NB4 (cell line): Measurements from ENCODE around the genes SAMD4A and OTX2.

DNA sequence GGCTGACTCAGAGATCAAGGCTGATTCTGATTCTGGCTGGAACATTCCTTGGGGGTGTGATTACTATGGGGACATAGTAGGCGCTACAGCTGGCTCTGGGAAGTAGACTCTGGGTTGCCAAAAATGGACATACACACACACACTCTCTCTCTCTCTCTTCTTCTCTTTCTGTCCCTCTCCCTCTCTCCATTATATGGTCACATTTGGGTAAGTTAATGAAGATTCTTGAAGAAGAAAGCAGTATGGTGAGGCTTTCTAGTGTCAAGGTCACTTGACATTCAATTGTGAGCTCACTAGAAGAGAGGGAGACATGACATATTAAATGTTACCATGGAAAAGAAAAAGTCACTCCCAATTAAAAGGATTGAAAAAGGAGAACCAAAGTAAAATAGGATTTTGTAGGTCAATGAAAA lies 174.7 kb upstream of the DDHD1 start:
- RRBS = no CpG with 5 or more reads among the region's 1 CpG

DNA sequence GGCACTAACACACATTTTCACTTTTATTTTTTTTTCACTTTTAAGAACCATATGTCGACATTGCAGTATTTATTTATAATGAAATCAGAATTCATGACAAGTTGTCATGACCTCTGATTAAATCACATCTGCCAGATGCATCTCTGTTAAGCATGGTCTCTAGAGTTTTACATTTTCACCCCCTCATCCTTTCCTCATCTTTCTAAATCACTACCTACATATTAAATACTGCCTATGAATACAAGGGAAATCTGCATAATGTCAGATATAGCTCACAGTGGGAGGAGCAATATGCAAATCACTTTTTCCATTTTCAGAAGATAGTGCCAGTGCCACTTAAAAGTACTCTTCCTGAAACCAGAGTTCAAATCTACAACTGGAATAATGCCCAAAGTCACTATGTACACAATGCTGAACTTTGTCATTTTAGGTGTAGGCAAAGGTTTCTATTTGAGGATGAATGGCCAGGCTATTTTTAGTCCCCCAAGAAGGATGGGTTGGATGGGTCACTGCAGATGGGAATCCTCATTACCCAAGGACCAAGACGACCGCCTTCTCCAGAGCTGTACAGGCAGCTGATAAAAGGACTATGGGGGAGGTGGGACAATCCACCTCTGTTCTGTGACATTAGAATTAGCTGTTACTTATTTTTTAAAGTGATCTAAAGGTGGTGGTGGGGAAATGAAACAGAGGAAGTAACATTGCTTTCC lies 5.7 kb downstream of the GMFB start:
- RRBS = no CpG with 5 or more reads among the region's 3 CpGs

DNA sequence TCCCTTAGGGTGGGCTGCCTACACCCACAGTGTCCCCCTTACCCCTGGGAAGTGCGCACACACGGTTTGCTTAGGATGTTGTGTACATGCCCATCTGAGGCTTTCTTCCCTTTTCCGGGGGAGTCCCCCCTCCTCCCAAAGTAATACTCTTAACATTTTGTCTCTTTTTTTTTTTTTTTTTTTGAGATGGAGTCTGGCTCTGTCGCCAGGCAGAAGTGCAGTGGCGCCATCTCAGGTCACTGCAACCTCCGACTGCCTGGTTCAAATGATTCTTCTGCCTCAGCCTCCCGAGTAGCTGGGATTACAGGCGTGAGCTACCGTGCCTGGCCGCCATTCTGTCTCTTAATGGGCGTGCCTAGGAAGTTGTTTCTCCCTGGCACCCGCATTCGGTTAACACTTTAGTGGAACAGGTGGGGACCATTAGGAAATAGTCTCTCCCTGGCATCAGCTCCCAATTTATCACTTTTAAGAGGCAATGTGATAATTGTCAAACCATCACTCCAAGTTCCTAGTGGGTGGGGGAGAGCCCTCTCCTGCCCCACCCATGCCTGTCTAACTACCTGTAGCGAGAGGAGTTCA lies 4.6 kb upstream of the GMFB start:
- RRBS = no CpG with 5 or more reads among the region's 14 CpGs

DNA sequence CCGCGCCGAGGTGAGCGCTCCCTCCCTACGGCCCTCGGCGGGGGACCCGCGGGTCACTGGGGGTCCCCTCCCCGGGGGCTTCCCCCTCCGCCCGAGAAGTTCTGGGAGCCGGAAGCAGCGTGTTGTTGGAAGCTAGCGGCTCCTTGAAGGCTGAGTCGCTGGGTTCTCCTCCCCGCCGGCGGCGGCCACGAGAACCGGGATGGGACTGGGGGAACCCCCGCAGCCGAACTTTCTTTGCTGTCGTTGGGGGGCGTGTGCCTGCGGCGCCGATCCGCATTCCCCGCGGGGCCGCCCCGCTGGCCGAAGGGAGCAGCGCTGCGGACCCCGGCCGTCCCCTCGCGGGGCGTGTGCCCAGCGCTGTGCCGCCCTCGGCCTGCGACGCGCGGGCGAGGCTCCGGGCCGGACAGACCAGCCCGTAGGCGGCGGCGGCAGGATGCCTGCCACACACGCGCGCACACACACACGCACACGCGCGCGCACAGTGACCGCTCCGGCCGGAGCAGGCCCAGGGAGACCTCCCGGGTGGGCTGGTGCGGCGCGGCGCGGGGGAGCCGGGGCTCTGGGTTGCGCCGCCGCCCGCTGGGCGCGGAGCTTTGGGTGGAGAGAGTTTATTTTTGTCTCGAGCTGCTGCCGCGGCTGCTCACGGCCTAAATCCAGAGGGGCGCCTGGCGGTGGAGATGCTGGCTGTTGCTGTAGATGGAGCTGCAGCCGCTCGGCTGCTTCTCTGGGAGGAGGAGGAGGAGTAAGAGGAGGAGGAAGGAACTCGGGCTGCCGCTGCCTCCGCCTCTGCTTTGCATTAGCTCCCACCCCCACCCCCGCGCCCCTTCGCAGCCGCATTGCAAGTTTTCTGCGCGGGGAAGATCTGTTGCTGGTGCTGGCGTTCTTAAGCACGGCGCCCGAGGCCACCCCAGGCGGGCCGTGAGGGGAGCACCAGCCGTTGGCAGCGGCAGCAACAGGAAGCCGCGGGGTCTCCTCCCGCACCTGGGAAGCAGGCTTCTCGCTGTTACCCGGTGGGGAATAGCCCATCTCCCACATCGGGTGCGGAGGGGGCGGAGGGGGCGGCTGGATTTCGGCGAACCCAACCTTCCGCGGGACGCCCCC lies at the start of gene SAMD4A:
Gene SAMD4A, plus strand, starts transcription at position 828 of the 1,101 bp plus-strand sequence.
- RRBS = 30% methylated on average over 35 of the region's 119 CpGs

- RRBS = no CpG with 5 or more reads among the region's 5 CpGs
Measured at GRCh38 chr14:54568432-54568686, 1.4 kb downstream of the SAMD4A start.

GRCh38 chr14:54669553-54670467 lies 102.9 kb downstream of the SAMD4A start:
- RRBS = no CpG with 5 or more reads among the region's 20 CpGs

- RRBS = no CpG with 5 or more reads among the region's 4 CpGs
Measured at GRCh38 chr14:55068304-55069425, 17.2 kb downstream of the MAPK1IP1L start.

GRCh38 chr14:55107484-55108559 lies 21.2 kb upstream of the LGALS3 start:
- RRBS = no CpG with 5 or more reads among the region's 22 CpGs

DNA sequence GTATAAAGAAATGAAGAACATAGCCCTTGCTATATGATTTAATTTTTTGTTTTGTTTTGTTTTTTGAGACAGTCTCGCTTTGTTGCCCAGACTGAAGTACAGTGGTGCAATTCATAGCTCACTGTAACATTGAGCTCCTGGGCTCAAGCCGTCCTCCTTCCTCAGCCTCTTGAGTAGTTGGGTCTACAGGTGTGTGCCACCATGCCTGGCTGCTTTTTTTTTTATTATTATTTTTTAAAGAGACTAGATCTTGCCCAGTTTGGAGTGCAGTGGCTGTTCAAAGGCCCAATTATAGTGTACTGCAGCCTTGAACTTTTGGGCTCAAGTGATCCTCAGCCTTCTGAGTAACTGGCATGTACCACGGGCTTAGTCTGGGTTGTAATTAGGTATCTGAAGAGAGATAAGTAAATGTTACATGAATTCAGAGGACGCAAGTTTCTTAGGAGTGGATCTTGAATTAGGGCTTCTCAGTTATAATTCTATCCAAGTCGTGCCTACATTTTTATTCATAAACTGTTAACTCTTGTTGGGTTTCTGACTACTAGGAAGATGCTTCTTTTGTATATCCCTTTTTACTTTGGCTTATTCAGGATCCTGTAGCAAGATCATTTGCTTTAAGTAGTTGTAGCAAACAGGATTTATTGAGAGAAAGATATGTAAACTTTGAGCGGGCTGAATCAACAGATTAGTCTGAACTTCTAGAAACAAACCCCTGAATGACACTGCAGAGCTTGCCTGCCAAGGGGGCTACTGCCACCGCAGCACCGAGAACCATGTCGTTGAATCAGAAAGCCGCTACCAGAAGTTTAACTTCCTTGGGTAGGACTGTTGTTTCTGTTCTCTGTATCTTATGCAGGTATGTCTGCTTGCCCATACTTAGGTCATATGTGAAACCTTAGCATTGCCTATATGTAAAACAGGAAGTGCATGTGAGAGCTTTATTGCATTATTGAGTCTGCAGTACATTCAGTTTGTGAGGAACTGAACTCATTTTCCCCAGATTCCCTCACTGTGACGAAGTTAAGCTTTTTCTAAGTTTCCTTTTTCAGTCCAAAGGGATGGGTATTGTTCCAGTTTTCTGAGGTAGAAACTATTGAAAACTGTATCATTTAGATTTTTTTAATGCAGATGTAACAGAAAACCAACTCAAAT lies 6.4 kb downstream of the FBXO34 start:
- RRBS = no CpG with 5 or more reads among the region's 11 CpGs

DNA sequence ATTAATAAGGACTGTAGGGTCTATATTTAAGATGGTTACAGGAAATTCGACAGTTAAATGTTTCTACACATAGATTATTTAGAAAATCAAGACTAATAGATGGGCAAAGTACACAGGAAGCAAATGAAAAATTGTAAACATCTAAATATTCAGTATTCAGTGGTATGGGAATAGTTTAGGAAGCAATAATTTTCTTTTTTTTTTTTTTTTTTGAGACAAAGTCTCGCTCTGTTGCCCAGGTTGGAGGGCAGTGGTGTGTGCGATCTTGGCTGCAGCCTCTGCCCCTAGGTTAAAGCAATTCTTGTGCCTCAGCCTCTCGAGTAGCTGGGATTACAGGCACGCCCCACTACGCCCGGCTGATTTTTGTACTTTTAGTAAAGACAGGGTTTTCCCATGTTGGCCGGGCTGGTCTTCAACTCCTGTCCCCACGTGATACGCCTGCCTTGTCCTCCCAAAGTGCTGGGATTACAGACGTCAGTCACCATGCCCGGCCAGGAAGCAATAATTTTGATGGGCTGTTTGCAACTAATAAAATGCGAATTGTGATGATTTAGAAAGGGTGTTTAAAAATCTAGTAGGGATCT lies 62.1 kb downstream of the ATG14 start:
- RRBS = no CpG with 5 or more reads among the region's 13 CpGs

DNA sequence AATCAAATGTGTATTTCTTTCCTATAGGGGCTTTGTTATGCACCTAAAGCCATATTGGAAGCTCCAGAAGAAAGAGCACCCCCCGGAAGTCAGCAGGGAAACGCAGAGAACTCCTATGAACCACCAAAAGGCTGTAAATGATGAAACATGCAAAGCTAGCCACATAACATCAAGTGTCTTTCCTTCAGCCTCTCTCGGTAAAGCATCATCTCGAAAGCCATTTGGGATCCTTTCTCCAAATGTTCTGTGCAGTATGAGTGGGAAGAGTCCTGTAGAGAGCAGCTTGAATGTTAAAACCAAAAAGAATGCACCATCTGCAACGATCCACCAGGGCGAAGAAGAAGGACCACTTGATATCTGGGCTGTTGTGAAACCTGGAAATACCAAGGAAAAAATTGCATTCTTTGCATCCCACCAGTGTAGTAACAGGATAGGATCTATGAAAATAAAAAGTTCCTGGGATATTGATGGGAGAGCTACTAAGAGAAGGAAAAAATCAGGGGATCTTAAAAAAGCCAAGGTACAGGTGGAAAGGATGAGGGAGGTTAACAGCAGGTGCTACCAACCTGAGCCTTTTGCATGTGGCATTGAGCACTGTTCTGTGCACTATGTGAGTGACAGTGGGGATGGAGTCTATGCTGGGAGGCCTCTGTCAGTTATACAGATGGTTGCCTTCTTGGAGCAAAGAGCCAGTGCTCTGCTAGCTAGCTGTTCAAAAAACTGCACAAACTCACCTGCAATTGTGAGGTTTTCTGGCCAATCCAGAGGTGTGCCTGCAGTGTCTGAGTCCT lies 61.1 kb downstream of the ATG14 start:
- RRBS = no CpG with 5 or more reads among the region's 6 CpGs

DNA sequence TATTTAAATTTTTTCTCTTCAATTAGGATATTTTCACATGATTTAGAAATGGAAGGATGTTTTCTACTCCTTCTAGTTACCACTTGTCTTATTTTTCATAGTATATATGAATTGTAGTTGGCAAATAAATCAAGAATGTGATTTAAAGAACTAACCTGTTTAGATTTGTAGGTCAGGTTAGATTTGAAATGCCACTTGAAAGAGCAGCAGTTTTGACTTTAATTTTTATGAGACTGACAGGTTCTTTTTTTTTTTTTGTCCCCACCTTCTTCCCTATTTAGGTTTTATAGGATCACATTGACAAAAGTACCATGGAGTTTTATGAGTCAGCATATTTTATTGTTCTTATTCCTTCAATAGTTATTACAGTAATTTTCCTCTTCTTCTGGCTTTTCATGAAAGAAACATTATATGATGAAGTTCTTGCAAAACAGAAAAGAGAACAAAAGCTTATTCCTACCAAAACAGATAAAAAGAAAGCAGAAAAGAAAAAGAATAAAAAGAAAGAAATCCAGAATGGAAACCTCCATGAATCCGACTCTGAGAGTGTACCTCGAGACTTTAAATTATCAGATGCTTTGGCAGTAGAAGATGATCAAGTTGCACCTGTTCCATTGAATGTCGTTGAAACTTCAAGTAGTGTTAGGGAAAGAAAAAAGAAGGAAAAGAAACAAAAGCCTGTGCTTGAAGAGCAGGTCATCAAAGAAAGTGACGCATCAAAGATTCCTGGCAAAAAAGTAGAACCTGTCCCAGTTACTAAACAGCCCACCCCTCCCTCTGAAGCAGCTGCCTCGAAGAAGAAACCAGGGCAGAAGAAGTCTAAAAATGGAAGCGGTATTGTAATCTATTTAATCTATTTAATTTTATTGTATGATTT lies 32.0 kb downstream of the KTN1 start:
- RRBS = no CpG with 5 or more reads among the region's 6 CpGs

GRCh38 chr14:55864916-55865253 lies 253.3 kb upstream of the PELI2 start:
- RRBS = 89% methylated on average over 2 of the region's 10 CpGs

DNA sequence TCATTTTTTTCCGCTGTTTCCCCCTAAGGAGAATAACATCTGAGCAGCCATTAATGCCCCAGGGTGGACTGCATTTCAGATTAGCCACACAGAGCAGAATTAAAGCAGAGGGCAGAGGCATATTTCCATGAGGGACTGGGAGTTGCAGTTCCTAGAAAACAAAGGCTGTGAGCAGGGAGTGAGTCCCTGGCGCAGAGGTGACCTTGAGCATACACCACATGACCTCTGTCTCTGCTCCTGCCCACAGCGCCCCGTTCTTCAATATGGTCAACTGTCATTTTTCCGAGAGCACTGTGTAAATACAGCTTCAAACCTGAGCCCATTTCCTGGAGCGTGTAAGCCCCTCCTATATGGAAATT lies 192.3 kb upstream of the PELI2 start:
- RRBS = no CpG with 5 or more reads among the region's 6 CpGs

GRCh38 chr14:56116347-56117025 lies 1.7 kb upstream of the PELI2 start:
- RRBS = no CpG with 5 or more reads among the region's 8 CpGs

DNA sequence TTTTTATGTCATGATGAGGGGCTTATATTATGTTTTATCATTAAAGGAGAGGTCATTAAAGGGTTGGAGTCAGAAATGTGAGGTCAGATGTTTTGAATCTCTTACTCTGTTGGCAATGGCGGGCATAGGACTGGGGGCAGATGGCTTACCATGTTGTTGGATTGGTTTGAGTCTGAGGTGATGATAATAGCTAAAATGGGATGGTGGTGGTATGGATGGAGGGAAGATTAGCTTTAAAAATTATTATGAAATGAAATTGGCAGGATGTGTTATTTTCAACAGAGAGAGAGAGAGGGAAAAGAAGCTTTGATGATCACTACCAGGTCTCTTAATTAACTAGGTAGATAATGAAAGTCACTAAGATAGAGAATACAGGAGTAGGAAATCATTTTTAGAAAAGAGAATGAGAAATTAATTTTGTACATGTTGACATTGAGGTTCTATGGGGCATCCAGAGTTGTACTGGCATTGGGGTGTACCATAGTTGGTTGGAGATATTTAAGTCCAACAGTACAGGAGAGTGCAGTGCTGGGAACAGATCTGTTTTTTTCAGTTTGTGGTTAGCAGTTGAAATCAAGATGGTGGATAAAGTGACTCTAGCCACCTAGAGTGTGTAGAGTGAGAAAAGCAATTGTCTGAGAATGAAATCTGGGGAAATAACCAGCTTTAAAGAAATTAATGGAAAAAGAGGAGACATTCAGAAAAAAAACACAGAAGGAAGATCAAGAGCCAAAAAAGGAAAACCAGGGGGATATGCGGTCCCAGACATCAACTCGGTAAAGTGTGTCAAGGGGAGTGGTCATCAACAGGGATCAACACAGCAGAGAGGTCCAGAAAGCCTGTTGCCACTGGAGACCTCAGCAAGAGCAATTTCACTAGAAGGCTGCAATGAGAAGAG lies 18.2 kb downstream of the TMEM260 start:
- RRBS = no CpG with 5 or more reads among the region's 3 CpGs

GRCh38 chr14:56639994-56641145 lies 60.8 kb downstream of the TMEM260 start:
- RRBS = no CpG with 5 or more reads among the region's 11 CpGs

DNA sequence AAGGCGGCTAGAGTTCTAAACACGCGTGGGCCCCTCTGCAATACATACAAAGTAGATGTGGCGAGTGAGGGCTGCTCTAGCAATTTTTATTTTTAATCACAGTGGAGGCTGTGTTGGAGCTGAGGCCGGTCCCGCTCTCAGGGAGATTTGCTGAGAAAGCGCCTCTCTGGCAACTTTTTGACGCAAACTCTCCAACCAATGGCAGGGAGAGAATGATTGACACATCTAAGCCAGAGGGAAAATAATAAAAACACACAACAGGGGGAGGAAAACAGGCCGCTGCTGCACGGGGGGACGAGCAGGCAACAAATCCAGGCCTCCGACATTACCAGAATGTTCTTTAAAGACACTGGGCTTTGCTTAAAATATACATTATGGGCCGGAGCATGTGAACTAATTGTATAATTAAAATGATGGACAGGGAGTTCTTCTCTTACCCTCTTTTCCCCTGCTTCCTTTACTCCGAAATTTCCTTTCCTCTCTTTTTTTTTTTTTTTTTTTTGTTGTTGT lies at the start of gene OTX2:
Gene OTX2, minus strand, starts transcription at position 152 of the 510 bp plus-strand sequence.
- RRBS = no CpG with 5 or more reads among the region's 14 CpGs

GRCh38 chr14:56812015-56812914 lies 2.0 kb upstream of the OTX2 start:
- RRBS = 92% methylated on average over 14 of the region's 46 CpGs